GM06990 (cell line): ENCODE results near the genes GPRC6A and FAM184A.

GRCh38 chr6:116616601-116617052 lies 348 bp downstream of the RSPH4A start:
- RRBS, result no CpG with 5 or more reads among the region's 18 CpGs

- RRBS, result no CpG with 5 or more reads among the region's 1 CpG
These were observed at the start of gene GPRC6A for GRCh38 chr6:116828994-116829321. Gene GPRC6A, minus strand, starts transcription at chr6:116829083.

- RRBS, result no CpG with 5 or more reads among the region's 3 CpGs
These were observed 8.0 kb downstream of the GOPC start for GRCh38 chr6:117594245-117594727.

DNA sequence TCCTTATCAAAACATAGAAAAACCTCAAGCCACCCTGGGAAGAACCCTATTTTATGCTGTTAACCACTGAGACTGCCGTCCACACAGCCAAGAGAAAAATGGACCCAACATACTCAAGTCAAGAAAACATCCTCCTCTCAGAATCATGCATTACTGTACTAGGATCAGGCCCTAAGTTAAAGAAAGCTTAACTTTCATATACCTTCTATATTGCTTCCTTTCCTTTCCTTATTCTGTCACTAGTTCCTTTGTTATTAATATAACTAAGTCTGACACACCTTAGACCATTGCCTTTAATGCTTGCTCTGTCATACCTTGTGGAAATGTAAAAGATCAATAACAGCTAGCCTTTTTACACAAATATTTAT lies 16.9 kb upstream of the GOPC start:
- RRBS, result no CpG with 5 or more reads among the region's 1 CpG

DNA sequence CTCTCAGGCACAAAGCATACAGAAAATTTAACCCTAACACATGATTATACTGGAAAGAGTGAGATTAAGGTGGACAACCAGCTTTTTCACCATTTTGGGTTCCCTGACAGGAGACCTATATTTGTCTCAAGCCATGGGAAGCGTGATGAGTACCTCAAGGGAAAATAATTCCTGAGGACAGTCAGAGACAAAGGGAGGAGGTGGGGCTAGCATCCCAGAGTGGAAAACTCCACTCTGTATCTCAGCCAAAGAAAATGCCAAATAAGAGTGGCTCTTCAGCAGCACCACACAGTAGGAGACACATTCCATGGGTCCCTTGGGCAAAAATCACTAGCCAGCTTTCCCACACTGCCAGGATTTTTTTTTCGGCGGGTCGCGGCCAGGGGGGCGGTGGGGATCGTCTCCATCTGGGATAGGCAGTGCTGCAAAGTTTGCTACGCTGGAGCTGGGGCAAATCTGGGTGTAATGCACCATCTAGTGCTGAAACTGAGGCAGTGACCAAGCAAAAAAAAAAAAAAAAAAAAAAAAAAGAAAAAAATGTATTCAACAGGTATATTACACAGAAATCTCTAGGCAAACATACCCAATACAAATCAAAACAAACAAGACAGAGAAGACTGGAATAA lies 77.4 kb upstream of the SLC35F1 start:
- RRBS, result no CpG with 5 or more reads among the region's 8 CpGs

- RRBS, result no CpG with 5 or more reads among the region's 6 CpGs
These were observed 262.0 kb upstream of the PLN start for GRCh38 chr6:118286006-118286523.

- RRBS, result no CpG with 5 or more reads among the region's 3 CpGs
These were observed 21.9 kb upstream of the PLN start for GRCh38 chr6:118526164-118526617.

DNA sequence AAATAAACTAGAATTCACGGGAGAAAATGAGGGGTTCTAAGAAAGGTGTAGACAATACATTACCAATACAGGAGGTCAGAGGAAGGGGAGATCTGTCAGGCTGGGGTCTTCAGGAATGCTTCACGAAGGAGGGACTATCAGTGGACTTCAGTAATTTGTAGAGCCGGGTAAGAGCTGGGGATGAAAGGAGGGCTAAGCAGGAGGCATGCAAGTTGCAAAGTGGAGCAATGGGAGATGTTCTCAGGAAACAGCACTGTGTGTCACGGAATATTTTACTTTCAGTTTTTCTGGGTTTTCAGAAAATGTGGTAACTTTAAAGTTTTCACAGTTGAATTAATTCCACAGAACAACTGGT lies 12.9 kb upstream of the CEP85L start:
- RRBS, result no CpG with 5 or more reads among the region's 4 CpGs

GRCh38 chr6:118893273-118893503 lies 764 bp upstream of the ASF1A start:
- RRBS, result no CpG with 5 or more reads among the region's 3 CpGs

GRCh38 chr6:119078373-119078910 lies at the start of gene FAM184A:
Gene FAM184A, minus strand, starts transcription at chr6:119078664.
- RRBS, result 3% methylated on average over 23 of the region's 85 CpGs

DNA sequence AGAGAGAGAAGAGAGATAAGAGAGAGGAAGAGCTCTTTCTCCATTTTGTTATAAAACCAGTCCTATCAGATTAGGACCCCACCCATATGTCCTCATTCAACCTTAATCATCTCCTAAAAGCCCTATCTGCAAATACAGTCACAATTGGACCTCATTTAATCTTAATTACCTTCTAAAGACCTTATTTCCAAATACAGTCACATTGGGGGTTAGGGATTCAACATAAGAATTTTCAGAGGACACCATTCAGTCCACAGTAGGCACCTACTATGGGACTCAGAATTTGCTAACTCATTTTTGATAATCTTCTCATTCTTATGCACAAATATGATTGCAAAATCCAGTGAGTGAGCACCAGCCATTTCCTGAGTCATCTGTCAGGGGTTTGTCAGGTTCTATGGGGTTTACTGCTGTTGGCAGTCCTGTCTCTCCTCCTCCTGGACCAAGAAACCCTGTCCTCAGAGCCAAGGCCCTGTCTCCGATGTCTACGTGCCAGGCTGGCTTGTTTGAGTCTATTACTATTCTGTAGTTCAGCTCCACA lies 58.9 kb upstream of the FAM184A start:
- RRBS, result no CpG with 5 or more reads among the region's 2 CpGs

DNA sequence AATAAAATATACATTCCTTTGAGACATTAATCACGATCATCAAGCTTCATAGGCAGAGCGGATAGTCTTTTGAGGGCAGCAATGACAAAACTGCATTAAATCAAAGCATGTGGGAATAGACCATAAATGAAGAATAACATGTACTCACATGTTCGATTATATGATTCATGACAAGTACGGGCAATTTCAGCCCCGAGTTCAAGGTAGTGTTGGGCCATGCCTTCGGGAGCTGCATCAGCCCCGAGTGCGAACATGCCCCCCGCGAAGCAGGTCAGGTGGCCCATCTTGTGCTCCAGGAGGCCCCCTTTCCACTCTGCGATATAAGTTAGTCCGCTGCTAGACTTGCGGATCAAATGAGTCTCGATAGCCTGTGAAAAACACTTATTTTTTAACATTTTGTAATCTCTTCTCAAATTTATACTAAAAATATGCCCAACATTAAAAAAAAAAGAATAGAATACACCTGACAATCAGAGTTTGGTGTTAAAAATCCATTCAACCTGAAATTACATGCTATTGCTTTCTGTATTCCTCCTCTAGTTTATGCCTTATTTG lies 111.1 kb upstream of the FAM184A start:
- RRBS, result no CpG with 5 or more reads among the region's 14 CpGs

GRCh38 chr6:119195212-119195972 lies 116.9 kb upstream of the FAM184A start:
- RRBS, result no CpG with 5 or more reads among the region's 4 CpGs

GRCh38 chr6:119196332-119197027 lies 118.0 kb upstream of the FAM184A start:
- RRBS, result no CpG with 5 or more reads among the region's 5 CpGs

- RRBS, result no CpG with 5 or more reads among the region's 5 CpGs
These were observed 128.2 kb downstream of the MAN1A1 start for GRCh38 chr6:119221073-119222124.

DNA sequence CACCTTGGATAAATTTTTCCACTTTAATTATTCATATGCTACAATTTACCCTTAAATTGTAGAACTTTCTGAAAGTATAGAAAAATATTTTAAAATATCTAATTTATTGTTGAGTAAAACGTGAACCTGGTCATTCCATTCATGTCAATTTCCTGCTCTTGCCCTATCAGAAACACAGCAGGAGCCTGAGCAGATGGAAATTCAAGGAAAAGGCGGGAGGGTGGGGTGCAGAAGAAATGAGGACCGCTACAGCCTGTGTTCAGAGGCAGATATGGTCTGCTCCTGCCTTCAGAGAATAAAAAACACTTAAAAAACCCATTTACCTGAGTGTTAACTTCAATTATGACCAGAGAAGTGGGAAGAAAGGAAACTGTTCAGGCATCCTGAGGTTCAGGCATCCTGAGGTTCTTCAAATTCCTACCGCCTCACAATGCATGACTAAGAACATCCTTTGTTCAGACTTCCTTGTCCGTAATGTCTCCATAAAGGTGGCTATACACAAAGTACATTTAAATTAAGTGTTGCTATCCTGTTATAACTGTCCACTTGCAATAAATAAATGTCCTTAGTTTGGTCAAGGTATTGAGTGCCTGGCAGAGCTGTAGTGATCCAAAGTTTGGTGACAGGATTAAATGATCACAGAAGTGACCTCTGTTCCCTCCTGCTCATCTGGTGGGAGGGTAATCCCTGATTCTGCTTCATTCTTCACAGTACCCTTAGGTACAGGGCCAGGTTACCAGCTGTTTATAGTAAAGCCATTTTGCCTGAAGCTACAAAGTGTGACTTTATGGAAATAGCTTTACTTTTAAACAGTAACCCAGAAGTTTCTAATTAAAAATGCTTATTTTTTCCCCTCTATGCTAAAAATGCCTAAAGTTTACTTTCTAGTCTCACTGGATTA lies 109.1 kb downstream of the MAN1A1 start:
- RRBS, result no CpG with 5 or more reads among the region's 5 CpGs

DNA sequence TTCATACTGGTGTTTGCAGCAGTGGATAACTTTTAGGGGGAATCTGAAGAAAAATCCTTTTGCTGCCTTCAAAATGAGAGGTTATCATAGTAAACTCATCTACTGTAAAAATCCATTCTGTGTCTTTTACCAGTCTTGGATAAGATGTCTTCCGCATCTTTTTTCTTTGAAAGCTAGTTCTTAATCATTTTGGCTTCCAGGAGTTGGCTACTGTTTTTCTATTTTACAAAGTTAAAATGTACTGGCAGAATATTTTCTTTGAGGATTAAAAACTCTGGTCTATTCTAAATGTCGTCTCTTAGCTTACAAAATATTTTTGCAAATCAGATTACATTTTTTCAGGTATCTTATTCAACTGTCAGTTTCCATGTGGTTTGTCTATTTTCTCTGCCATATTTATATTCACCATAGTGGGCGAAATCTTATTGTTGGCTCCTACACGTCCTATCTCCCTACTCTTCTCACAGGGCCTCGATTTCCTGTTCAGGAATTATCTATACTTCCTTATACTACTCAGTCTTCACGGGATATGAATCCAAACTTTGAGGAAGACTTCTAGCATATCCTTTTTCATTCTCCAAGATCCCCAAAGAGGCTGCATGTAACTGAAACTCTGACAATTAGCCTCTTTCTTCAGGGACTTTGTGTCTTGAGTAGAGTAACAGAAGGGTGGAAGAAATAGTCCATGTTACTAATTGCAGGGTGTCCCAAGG lies 62.9 kb downstream of the MAN1A1 start:
- RRBS, result no CpG with 5 or more reads among the region's 6 CpGs

GRCh38 chr6:119312279-119312846 lies 37.2 kb downstream of the MAN1A1 start:
- RRBS, result no CpG with 5 or more reads among the region's 5 CpGs

DNA sequence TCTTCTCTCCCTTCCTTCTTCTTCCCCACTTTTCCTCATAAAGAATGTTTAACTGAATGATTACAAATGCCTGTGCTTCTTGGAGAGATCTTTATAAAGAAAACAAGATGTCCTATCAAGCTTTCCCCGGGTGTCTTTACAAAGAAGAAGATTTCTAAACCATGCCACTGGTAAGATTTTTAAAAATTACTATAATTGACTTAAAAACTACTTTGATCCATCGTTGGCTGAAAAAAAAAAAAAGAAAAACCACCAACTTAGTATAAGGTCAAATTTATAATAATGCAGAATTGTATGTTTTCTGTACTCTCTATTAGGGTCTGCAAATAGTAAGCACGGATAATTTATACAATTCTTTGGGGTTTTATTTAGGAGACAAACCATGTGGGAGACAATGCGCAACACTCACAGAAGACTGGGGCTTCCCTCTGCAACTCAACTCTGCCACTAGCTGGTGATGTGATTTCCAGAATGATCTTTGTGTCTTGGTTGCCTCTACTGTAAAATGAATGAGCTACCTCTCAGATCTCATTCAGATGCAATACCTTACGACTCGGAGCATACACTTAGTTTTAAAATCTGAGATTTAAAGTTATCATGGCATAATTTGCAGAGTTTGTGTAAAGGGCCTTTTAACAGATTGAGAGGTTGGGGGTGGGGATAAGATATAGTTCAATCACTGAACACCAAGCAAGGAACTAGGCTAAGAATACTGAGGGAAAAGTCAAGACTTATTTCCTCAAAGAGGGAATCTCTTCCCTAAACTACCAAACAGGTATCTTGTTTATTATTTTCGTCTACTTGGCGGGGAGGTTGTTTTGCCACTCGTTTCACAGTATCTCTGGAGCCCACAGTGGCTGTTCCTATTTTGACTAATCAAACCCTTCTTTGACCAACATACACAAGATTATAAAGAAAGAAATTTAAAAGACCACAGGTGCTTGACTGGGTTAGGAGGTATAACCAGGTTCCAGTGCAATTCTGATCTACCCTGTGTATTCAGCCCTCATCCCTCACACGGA lies 6.3 kb downstream of the MAN1A1 start:
- RRBS, result no CpG with 5 or more reads among the region's 10 CpGs